ReNcell CX (cell line): ENCODE measurements around the gene DDAH1.

GRCh38 chr1:84297515-84297868 lies 4.0 kb upstream of the SAMD13 start:
- PRO-cap = no peak

DNA sequence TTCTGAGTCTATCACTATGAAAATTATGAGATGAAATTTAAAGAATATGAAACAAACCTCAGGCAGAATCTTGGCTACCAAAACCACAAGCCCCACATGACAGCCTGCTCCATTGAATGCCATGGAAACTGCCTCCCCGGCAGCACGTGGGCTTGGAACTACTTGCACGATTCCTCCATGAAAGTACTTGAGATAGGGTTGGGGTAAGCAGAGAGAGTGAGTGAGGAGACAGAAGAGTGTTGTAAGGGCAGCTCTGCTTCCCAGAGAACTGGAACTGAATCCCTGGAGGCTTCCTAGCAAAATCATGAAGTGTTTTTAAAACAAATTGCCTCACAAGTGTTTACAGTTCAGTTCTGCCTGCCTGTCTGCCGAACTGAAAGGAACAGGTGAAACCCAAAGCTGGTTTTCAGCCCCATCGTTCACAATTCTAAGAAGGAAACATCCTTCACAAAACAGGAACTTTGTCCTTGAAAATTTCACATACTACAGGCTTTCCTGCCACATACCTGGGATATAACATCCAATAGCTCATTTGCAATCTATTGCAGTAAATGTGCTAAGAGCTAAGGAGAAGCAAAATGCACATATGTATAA lies 35.2 kb upstream of the DNASE2B start:
- PRO-cap = no peak

DNA sequence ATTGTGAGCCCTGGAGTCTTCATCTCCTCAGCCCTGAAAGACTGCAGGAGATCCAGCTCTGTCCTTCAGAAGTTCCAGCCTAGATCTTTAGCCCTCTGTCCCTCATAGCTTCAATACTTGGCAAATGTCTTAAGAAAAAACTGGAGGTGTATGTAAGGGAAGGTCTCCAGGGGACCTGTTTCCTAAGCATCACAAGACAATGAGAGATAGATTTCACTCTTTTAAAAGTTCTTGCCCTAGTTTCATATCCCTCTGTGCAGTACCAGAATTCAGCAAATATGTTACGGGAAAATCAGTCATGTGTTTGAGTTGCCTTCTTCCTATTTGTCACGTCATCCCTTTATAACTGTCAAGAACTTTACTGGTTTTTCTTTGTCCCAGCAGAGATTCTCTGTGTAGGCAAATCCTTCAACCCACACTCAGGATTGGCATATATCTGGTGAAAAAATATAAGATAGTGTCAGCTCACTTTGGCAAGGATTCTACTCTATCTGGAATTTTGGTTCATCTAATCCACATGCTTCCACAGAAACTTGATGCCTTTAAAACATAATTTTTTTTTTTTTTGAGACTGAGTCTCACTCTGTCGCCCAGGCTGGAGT lies 32.3 kb downstream of the DNASE2B start:
- PRO-cap = no peak

GRCh38 chr1:84598890-84599560 lies 24.8 kb upstream of the CTBS start:
- PRO-cap = no peak

GRCh38 chr1:84603249-84603671 lies 29.0 kb upstream of the CTBS start:
- PRO-cap = no peak

DNA sequence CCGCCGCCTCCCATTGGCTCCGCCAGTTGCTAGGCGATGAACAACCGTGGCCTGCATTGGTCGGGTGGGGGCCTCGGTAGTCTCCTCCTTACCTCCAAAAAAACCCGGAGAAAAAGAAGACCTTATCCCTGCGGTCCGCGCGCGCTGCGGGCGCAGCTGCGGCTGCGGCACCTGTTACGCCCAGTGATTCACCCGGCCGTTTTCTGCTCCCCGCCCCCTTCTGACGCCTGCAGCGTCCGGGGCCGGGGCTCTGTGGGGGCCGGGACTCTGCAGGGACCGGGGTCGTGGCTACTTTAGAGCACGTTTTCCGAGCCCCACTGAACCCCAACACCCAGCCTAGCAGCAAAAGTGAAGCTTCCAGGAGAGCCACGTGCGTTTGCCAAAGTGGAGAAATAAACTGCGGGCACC lies 325 bp upstream of the SSX2IP start:
- PRO-cap = bidirectional peak, plus-strand start at position 238 of the sequence, minus-strand start outside the sequence

GRCh38 chr1:84693208-84693378 lies 2.8 kb upstream of the SSX2IP start:
- PRO-cap = no peak

DNA sequence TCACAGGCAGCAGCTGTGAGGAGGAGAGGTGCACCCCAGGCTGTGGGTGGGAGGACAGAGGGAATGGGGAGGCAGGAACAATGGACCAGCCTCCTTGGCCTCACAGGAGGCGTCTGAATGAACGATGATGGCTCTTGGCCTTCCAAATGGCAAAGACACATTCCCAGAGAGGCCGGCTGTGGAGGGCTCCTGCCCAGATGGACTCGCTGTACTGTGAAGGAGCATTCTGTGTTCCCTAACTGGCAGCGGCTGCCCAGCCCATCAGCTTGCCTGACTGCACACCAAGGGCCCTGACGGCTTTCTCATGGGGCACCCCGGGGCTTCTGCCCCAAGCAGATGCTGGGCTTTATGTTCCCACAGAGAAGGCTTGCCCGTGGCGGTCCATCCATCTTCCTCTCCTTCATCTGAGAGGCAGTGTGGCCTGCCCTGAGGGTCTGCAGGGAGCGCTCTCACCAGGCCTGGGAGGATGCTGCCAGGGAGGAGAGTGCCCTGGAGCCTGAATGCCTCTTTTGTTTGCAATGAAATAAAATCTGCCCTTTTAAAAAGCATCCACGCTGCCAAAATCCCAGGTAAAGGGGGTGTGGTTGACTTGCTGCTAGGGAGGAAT lies 84.4 kb upstream of the SSX2IP start:
- PRO-cap = no peak

- PRO-cap = no peak
Measured at GRCh38 chr1:84857308-84857749, 35.7 kb downstream of the LPAR3 start.

DNA sequence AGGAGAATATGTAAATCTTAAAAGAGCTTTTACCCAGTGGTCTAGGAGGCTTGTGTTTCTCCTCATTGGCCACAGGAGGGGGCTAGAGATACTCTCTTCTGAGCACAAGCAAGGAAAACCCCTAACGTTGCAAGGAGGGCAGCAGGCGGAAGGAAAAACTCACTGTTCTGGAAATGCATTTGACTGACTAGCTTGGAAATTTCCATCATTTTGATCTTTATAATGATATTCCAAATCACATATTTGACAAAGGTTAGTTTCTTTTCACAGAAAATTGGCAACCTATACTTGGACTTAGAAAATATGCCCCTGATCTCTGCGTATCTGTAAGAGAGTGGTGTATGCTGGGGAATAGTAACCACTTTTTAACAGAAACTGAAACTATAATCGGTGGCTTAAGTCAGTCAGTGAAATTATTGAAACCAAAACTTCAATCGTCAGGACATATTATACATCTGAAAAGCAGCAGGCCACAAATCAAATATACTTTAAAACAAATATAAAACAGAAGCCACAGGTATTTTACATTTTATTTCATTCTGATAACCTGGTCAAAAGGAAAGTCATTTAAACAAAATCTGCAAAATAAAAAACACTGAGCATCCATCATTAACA lies 51.8 kb downstream of the MCOLN2 start:
- PRO-cap = unidirectional peak, plus-strand start at position 130 of the sequence

DNA sequence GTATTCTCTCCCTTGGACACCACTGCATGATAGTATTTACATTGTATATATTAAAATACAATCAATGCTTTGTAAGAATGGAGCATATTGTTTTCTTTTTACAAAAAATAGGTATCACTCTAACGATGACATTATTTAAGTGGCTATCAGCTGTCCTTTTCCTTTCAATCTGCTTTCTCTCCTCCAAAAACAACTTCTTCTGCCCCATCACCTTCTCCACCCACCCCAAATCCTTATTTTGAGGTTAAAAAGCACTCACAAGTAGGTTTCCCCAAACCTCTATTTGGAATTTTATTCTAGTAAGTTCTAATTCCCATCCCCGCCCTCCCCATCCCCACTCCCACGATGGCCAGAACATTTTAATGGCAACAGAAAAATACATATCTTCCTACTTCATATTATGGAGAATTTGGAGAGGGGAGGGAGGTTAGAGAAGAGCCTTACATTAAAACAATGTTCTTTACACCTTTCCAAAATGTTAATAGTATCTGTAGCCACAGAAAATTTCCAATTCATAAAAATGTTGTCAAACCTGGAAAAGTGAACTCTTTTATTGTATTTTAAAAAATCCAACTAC lies 6.2 kb downstream of the C1orf52 start:
- PRO-cap = no peak

GRCh38 chr1:85297491-85298090 lies 21.2 kb upstream of the BCL10 start:
- PRO-cap = no peak

GRCh38 chr1:85464174-85465019 lies 562 bp downstream of the DDAH1 start:
- PRO-cap = bidirectional peak, plus-strand start at chr1:85464981, minus-strand start at chr1:85464562

GRCh38 chr1:85465020-85465772 lies at the start of gene DDAH1:
TSS of gene DDAH1 (minus strand) at chr1:85465159.
- PRO-cap = bidirectional peak, plus-strand start at chr1:85465262, minus-strand start at chr1:85465153

DNA sequence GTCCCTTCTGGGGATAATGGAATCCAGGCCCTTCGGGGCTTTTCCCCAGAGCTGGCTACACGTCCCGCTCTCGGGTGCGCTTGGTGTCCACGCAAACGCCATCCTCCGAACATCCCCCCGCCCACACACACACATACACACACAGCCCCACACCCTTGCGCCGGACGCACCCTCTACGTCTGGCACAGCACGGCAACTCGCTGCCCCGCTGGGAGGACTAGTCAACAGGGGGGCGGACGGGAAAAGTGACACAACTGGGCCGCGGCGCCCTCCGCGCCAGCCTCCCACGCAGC lies 4.1 kb upstream of the CCN1 start:
- PRO-cap = bidirectional peak, plus-strand start at position 257 of the sequence, minus-strand start at position 175 of the sequence

DNA sequence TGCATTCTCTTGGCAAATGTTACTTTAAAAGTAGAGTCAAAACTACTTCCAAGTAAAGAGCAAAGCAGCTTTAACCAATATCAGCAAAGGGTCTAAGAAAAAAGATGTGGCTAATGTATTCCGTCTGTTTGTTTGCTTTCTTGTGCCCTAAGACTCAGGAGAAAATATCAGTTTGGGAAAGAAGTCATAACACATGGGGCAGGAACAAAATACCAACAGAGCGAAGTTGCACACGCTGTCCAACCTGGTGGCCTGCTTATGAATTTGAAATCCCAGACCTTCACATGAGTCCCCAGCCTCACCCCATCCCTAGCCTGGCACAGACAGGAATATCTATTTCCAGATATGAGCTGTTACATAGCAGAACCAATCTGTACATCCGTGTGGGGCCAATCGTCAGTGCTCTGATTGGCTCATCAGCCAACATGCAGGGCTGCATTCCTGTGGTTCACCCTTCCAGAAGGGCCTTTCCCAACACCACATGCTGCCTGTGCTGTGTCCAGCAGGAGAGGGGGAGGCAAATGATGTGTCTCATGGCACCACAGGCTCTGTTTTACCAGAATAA lies 31.2 kb downstream of the CCN1 start:
- PRO-cap = no peak

DNA sequence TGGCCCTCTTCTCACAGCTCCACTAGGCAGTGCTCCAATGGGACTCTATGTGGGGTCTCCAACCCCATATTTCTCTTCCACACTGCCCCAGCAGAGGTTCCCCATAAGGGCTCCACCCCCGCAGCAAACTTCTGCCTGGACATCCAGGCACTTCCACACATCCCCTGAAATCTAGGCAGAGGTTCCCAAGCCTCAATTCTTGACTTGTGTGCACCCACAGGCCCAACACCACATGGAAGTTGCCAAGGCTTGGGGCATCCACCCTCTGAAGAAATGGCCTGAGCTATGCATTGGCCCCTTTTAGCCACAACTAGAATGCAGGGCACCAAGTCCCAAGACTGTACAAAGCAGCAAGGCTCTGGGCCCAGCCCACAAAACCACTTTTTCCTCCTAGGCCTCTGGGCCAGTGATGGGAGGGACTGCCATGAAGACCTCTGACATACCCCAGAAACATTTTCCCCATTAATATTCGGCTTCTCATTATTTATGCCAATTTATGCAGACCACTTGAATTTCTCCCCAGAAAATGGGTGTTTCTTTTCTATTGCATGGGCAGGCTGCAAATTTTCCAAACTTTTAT lies 18.6 kb downstream of the ODF2L start:
- PRO-cap = no peak

DNA sequence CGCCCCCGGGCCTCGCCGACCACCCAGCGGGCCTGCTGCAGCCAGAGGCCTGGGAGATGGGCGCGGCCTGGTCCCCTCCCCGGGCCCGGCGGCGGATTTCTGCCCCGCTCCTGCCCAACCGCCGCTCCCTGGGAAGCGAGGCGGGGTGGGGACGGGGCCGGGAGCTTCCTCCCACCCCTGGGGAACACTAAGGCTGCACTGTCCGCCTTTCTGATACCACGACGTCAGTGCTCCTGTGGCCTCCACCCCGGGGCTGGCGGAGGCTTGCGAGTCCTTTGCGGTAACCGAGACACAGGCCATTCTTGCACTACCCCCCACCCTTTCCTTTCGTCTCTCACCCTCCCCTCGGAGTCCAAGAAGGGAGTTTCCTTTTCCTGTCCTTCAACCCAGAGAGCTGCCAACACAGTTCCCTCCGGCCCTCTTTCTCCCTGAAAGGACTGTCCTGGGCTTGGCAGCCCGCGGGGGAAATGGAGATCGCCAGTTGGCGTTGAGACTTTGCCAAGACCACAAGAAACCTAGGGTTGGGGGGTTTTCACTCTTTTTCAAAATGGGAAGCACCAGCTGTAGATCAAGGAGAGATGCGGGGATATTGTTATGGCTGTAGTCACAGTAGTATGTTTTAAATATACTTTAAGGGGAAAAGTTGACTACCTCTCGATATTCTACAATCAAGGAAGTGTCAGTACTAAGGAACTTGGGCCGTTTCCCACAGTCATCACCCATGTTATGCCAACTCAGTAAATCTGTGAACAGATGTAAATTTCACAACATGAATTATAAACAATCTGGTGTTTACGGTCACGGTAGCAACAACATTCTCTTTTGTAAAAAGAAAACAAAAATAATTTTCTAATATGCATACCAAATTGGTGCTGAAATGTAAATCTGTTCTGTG lies 917 bp downstream of the SH3GLB1 start:
- PRO-cap = bidirectional peak, plus-strand start at position 438 of the sequence, minus-strand start at position 289 of the sequence

DNA sequence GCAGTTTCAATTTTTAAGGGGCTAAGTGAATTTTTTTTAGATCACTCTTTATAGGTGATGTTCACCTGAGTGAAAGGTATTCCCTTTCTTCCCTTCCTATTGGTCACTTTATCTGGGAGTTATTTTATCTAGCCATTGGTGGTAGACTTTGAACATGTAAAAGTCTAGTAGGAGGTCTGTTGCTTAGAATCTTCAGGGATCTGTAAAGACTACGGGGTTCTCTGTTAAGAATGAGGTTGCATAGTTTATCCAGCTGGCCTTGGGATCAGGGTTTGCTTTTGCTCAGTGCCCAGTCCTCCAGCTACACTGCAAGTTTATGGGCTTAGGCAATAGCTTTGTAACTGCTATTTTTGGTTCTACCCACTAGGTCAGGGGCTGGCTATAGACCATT lies 9.7 kb downstream of the SH3GLB1 start:
- PRO-cap = no peak

DNA sequence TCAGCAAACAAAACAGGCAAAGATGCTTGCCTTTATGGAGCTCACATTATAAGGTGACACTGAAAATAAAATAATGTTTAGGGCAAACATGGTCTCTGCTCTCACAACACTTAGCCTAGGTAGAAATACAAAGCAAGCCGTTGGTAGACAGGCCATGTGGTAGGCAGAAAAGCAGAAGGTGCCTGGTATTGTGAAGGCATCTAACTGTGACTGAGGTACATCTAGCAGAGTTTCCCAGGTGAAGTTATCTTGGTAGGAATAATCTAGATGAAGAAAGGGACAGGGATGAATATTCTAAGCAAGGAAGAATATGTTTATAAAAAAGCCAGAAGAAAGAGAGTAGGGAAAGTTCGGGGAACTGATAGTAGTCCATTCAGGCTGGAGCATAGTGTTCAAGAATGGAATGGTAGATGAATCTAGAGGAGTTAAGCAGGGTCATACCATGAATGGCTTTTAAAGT lies 31.4 kb downstream of the SH3GLB1 start:
- PRO-cap = no peak